Sternocleidomastoid (tissue), 1 donor: ENCODE results near the genes MARCHF11 and CDH10.

- PRO-cap: no peak
These were observed 177.2 kb downstream of the FBXL7 start for GRCh38 chr5:15677134-15677680.

GRCh38 chr5:15782956-15783690 is 283.1 kb downstream of the FBXL7 start:
- PRO-cap: no peak

GRCh38 chr5:16179532-16180320 is at the start of gene MARCHF11:
TSS of gene MARCHF11 (minus strand) at chr5:16179791.
- PRO-cap: no peak

DNA sequence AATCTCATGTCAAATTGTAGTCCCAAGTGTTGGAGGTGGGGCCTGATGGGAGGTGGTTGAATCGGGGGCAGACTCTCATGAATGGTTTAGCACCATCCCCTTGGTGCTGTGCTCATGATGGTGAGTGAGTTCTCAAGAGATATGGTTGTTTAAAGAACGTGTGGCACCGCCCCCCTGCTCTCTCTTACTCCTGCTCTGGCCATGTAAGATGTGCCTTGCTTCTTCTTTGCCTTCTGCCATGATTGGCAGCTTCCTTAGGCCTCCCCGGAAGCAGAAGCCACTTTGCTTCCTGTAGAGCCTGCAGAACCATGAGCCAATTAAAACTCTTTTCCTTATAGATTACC is 28.7 kb upstream of the ZNF622 start:
- PRO-cap: no peak

DNA sequence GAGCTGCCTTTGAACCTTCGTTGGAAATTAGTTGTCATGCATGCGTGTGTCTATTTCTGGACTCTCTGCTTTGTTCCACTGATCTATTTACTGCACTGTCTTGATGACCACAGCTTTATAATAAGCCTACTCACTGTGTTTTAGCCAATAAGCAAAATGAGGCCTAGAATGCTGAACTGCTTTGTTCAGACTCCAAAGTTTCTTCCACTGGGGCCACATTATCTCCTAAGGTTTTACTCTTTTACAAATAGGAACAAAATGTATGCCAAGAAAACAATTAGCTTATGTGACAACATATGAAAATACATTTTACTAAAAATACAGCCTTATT is 72.1 kb downstream of the RETREG1 start:
- PRO-cap: no peak

GRCh38 chr5:16568910-16569307 is 47.9 kb downstream of the RETREG1 start:
- PRO-cap: no peak

GRCh38 chr5:16589620-16590260 is 27.1 kb downstream of the RETREG1 start:
- PRO-cap: no peak

GRCh38 chr5:16712979-16714166 is 96.6 kb upstream of the RETREG1 start:
- PRO-cap: no peak

DNA sequence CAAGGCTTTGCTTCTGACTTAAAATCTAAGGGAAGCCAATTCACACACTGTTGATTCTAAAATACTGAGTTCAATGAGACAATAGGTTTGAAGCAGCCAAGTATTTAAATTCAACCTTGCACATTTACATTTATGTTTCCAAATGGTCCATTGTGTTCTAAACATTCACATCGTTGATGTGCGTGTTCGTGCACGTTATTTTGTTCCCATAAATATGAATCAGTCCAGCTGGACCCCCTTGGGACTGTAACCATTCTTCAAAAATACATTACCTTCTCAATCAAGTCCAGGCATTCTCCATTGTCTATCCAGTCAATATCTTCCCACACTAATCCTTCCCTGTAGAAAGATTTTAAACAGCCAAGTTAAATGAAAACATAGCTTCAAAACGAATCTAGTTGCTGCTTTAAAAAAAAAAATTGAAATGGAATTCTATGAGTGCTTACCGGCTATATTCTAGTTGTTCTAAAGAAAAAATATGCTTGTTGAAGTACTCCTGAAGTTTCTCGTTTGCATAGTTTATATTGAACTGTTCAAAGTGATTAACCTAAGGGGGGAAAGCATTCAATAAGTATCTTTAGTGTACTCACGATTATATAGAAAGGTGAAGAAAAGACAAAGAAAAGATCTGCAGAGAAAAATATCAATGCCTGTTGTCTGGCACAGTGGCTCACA is 146.5 kb upstream of the RETREG1 start:
- PRO-cap: no peak

DNA sequence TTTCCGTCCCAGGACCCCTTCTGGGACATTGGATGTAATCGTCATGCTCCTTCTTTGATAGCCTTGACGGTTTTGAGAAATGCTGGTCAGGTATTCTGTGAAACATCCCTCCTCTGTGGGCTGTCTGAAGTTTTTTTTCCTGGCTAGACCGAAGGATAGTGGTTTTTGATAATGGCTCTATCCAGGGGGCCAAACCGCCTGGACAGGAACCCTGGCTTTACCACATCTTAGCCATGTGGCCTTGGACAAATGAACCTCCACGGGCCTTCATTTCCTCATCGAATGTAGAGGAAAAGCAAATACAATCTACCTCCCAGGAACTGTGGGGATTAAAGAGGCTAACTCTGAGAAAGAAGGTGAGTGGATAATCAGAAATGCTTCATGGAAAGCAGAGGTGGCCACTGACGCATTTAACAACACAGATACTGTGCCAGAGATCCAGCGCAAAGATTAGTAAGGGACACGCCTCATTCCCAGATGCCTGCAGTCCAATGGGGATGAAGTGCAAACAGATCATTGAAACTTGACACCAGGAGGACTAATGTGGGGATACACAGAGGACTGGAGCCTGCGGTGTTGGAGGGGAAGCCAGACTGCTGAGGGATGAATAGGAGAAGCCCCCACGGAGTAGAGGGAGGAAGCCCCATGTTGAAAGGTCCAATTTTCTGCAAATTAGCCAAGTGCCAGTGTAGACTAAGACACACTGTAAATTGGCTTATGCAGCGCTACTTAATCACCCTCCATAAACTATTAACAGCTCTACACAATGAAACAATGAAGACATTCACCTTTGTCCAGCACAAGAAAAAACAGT is 41.7 kb downstream of the MYO10 start:
- PRO-cap: no peak

GRCh38 chr5:17123666-17124000 is 93.8 kb upstream of the BASP1 start:
- PRO-cap: no peak

DNA sequence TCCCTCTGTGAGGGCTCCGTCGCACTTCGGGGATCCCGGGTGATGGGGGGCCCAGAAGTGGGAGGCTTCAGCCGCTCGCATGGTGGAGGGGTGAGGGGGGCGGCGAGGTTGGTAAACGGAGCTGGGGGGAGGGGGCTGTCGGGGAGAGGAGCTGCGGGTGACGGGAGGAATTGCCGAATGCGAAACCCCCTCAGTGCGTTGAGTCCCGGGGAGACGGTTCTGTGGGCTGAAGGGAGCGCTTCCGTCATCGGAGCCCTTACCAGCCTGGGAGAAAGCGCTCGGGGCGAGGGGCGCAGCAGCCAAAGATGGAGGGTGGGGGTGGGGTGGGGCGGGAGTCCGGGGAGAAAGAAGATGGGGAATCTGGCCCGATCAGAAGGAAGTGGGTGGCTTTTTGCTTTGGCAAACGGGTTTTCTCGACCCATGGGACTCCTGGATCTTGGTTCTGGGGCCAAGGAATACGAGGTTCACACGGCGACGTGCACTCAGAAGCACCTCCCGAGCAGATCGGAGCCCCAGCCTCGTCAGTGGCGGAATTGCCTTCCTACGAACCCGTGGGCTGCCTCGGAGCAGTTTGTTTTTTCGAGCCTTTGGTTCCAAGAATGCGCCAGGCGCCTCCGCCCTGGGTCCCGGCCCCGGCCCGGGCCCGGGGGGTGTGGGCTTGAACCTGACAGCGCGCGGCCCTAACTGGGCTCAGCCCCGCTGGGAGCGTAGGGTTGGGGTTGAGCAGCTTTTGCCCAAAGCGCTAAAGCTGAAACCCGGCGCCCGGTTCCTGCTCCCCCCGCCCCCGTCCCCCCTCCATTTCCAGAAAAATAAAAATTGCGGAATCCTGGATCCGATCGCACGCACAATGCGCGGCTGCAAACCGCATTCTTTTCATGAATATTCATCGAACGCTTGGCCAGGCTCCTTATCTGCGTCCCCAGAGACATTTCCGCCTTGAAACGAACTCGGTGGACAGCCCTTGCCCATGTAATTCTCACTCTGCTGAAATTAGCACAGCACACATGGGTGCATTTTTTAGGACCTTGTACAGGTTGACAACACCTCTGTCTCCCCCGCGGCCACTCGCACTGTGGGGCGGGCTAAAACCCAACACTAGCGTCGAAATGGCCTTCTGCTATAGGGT is 895 bp downstream of the BASP1 start:
- PRO-cap: bidirectional peak, plus-strand start at position 939 of the sequence, minus-strand start at position 682 of the sequence

DNA sequence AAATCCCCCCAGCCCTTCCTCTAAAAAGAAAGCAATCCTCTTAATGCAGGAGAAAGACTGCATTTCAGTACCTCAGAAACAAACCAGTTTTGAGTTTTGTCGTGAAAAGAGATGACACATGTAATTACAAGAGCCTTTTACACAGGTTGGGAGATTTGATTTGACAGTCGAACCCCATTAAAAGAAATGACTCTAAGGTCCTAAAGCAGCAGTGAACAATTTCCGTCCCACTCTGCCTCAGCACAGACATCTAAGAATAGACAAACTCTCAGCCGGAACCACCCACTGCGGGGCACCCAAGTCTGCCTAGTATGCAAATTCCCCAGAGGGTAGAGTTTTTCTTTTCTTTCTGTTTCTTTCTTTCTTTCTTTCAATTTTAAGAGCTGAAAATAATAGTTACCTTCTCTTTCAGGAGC is 64.9 kb downstream of the BASP1 start:
- PRO-cap: no peak

- PRO-cap: no peak
These were observed 55.2 kb downstream of the H3Y2 start for GRCh38 chr5:17436689-17437080.

GRCh38 chr5:23013433-23014084 is 160.4 kb upstream of the CDH12 start:
- PRO-cap: no peak

DNA sequence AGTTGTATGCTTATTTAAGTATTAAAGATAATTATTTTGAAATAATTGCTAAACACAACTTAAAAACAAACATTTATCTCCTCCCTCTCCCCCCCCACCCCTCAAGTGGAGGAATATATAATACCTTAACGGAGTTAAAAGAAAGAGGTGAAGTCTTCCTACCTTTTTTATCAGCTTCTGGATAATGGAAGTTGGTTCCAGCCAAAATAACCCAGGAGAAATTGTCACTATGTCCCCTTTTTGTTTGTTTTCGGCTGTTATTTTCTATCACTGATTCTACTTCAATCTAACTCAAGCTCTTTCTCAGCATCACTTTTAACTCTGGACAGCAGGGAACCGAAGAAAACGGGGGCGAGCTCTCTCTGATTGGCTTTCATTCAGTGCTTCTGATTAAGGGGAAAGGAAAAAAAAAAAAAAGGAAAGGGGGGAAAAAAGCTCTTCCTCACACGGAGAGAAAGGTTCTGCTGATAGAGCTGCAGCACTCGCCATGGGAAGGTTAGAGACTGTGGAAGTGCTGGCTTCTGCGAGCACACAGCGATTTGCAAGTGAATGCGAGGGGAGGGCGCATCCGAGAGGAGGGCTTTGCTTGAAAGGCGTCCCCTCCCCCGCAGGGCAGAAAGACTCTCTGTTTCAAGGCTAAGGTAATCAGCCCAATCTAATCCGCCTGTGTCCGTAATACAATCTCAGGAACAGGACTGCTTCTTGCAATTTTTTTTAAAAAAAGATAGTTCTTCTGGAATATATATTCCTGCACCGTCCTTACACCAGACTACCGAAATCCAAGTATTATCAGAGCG is at the start of gene CDH10:
CDH10 (minus strand) TSS at position 547 of the 797 bp plus-strand sequence.
- PRO-cap: no peak

- PRO-cap: unidirectional peak, plus-strand start at chr5:24661357
These were observed 16.4 kb upstream of the CDH10 start for GRCh38 chr5:24661282-24661557.

DNA sequence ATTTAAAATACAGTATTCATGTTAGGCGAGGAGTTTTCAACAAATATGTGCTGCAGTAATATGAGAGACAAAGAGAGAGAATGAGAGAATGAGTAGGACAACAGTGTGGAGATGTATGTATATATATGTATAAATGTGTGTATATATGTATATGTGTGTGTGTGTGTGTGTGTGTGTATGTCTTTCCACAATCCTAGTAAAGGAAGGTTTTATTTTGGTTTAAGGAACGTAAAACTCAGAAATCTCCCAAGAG is 440.9 kb upstream of the CDH10 start:
- PRO-cap: no peak

GRCh38 chr5:27191100-27191350 is 152.6 kb upstream of the CDH9 start:
- PRO-cap: no peak

DNA sequence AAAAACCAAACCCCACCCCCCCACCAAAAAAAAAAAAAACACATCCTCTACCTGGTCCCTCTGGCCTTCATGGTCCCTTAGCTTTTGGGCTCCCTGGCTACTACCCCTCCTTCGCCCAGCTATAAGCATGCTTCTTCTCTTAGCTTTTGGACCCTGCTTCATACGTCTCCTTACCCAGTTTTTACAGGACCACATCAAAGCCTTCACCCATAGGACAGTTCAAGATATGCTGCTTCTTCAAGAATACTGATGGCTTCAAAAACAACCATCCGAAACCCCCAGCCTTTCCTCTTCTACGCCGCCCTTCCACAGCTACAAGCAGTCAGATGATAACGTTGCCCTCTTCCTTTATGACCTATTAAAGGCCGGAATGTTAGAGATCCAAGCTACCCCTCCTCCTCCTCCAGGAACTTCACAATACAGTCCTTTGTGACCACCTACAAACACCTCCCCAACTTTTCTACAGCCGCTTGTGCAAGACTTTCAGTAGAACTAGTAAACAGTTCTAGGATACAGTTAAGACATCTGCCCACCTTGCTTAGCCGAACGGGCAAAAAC is 1797.7 kb upstream of the CDH6 start:
- PRO-cap: no peak